Fibroblast of villous mesenchyme (primary cell): ENCODE measurements around the gene ACTR2.

GRCh38 chr2:64998705-64999115, 9.5 kb downstream of the SLC1A4 start:
- CAGE, long polyA plus RNA = no peak

GRCh38 chr2:65078034-65079256, 22.2 kb downstream of the CEP68 start:
- CAGE, long polyA plus RNA = no peak

- CAGE, long polyA plus RNA = no peak
These were observed 32.7 kb downstream of the CEP68 start for GRCh38 chr2:65088851-65089285.

DNA sequence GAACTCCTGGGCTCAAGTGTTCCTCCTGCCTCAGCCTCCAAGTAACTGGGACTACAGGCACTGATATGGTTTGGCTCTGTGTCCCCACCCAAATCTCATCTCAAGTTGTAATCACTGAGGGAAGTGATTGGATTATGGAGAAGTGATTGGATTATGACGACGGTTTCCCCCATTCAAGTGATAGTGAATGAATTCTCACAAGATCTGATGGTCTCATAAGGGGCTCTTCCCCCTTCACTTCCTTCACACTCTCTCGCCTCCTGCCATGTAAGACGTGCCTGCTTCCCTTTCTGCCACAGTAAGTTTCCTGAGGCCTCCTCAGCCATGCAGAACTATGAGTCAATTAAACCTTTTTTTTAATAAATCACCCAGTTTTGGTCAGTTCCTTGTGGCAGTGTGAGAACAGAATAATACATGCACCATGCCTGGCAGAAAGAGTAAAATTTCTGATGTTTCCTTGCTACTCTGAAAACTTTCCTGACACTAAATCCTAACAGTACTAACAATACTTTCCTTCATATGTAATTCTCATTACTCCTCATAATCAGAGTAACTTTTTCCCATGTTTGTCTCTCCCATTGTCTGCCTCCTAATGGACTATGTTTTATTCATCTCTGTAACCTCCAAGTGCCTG, 36.6 kb downstream of the CEP68 start:
- CAGE, long polyA plus RNA = no peak

DNA sequence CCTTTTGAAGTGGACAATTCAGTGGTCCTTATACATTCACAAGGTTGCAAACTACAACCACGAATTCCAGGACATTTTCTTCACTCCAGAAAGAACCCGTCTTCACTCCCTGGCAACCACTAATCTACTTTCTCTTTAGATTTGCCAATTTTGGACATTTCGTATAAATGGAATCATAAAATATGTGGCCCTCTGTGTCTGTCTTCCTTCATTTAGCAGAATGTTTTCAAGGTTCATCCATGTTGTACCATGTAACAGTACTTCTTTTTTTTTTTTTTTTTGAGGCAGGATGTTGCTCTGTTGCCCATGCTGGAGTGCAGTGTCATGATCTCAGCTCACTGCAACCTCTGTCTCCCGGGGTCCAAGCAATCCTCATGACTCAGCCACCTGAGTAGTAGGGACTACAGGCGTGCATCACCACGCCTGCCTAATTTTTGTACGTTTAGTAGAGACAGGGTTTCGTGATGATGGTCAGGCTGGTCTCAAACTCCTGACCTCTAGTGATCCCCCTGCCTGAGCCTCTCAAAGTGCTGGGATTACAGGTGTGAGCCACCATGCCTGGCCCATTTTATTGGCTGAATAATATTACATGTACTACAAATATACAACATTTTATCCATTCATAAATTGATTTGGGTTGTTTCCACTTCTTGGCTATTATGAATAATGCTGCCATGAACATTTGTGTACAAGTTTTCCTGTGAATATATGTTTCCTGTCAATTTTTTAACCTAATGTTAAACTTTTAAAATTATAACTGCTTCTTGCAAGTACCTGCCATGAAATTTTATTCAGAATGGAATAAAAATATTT, 31.1 kb downstream of the RAB1A start:
- CAGE, long polyA plus RNA = no peak

DNA sequence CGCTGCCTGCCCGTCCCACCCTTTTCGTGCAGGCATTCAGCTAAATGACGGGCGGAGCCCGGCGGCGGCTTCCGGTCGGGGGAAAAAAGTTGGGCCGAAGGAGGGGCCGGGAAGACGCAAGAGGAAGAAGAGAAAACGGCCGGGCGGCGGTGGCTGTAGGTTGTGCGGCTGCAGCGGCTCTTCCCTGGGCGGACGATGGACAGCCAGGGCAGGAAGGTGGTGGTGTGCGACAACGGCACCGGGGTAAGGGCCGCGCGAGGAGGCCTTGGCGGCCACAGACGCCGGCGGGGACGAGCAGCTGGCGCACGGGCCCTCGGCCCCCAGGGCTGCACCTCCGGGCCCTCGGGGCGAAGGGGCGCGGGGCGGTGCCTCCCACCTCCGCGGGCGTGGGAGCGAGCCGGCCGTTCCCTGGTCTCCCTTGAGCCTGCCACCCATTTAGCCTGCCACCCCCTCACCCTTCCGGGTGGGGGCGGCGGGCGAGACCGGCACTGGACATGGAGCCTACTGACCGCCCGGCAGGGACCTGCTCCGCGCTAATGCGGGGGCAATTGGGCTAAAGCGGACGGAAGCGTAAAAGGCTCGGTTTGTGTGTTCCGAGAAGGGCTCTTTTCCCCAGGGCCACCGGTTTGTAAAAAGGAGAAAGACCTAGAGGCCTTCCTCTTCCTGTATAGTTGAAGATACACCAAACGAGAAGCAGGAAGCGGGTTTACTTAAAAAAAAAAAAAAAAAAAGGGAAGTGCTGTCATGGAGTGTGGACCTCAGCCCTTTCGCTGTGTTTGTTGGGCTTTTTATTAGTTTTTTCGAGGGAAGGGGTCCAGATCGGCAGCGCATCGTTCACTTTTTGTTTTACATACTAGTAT, at the start of gene ACTR2:
TSS of gene ACTR2 (plus strand) at position 117 of the 860 bp plus-strand sequence.
- CAGE, long polyA plus RNA = start-site peak on the plus strand centred at position 118 of the sequence, 83 bp wide, 960 and 2,085 reads in 2 replicates

DNA sequence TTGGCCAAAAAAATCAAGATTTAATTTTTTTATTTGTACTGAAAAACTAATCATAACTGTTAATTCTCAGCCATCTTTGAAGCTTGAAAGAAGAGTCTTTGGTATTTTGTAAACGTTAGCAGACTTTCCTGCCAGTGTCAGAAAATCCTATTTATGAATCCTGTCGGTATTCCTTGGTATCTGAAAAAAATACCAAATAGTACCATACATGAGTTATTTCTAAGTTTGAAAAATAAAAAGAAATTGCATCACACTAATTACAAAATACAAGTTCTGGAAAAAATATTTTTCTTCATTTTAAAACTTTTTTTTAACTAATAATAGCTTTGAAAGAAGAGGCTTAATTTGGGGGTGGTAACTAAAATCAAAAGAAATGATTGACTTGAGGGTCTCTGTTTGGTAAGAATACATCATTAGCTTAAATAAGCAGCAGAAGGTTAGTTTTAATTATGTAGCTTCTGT, 42.3 kb downstream of the ACTR2 start:
- CAGE, long polyA plus RNA = no peak

GRCh38 chr2:65430235-65430392, 2.3 kb downstream of the SPRED2 start:
- CAGE, long polyA plus RNA = no peak

- CAGE, long polyA plus RNA = no peak
These were observed 798 bp downstream of the SPRED2 start for GRCh38 chr2:65431690-65431912.

DNA sequence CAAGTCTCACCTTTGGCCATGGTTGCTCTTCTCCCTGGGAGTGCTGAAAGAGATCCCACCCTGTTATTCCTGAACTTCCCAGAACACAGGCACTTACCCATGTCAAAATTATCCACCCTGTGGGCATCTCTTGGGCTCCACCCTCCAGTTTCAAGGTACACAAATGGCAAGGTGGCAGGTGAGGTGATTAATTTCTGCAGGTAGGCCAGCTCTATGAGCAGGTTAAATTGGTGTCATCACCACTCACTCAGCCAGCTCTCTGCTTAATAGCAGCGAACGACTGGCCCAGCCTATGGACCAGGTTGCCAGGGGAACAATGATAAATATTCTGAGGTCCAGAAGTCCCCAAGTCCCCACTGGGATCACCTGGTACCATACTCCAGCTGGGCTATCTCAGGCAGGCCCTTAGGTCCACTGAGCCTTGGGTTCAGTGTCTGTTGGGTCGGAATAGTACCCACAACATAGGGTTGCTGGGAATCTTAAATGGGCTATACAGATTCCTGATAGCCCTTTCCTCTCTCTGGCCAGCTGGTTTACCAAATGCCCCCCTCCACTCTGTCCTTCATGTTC, 2.4 kb upstream of the SPRED2 start:
- CAGE, long polyA plus RNA = no peak

GRCh38 chr2:65662537-65663113, 230.2 kb upstream of the SPRED2 start:
- CAGE, long polyA plus RNA = no peak

DNA sequence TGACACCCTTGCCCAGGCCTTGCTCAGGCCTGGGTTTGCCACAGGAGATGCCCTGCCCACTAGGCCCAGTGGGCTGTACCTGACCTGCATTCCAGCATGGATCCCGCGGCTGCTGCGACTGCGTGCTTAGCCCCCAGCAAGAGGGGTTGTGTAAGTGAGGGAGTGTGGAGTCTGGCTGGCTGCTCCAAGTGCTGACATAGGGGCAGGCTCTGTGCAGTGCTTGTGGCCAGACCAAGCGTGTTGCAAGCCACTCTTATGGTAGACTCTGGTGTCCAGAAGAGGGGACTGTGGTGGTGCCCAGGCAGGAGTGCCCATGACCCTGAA, 491.8 kb upstream of the MEIS1 start:
- CAGE, long polyA plus RNA = no peak

DNA sequence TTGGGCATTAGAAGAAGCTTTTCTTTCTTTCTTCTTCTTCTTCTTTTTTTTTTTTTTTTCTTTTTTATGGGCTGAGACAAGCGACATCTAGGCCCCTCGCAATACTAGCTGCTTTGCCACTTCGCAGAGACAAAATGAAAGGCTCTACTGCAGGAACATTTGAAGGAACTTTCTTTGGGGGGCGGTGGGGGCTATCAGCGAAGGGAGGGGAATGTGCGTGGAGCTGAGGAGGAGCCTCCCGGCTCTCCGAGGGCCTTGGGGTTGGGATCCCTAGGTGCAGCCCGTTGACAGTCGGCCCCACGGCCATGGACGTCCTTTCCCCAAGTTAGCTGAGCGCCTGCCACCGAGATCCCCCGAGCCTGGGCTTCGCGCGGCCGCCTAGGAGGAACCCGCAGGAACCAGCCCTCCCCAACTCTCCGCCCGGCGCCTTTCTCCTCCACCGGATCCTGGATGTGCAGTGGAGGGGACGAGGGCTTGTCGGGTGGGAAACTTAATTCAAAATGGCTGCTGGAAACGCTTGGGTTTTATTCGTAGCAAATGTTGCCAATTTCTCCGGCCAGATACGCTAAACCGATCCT, 4.2 kb downstream of the MEIS1 start:
- CAGE, long polyA plus RNA = no peak

DNA sequence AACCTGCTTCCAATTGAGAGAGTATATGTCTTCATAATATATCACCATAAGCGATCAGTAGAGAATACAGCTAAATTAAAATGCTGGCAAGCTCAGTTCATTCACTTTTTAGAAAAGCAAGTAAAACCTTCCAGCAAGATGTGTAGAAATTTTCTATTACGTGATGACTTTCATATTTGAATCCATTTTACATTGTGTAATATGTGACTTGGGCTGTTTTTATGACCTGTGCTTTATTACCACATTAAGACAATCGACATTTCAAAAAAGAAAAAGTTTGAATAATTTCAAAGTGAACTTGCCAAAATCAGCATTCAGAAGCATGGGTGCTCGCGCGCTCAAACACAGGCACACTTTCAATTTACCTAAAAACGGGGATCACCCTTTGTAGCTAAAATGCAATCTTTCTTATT, 253.1 kb downstream of the MEIS1 start:
- CAGE, long polyA plus RNA = no peak

DNA sequence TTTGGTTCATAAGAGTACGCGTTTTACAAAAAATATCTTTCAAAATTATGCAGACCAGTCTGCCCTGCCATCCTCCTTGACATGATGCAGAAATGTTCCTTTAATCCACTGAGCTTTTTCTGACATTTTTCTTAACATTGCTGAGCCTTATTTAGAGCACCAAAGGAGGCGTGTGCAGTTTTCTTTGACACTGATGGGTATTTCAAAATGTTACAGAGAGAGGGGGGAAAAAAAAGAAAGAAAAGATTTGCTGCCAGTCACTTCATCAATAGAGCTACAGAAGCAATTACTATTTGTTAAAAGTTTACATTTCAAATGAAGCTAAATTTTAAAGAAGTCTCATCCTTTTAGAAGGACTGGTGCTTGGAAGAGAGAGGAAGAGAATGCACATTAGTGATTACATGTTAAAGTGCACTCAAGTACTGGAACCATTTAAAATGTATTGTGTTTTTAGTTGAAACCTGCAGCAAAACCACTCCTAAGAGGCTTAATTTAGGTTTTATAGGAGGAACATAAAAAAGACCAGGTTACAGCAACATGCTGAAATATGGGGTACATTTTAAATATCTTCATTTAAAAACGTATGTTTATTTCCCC, 258.2 kb downstream of the MEIS1 start:
- CAGE, long polyA plus RNA = no peak

DNA sequence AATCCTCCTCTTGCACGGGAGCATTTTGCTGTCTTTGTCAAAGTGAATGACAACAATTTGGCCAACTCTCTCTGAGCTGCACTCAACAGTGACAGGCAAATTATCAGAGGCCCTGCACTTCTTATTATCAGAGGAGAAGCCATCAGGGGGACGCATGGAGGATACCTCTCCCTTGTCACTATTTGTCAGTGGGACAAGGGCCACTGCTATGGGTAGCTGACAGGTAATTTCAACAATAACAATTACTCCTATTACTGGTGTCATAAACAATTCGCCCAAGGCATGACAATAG, 260.4 kb downstream of the MEIS1 start:
- CAGE, long polyA plus RNA = no peak

DNA sequence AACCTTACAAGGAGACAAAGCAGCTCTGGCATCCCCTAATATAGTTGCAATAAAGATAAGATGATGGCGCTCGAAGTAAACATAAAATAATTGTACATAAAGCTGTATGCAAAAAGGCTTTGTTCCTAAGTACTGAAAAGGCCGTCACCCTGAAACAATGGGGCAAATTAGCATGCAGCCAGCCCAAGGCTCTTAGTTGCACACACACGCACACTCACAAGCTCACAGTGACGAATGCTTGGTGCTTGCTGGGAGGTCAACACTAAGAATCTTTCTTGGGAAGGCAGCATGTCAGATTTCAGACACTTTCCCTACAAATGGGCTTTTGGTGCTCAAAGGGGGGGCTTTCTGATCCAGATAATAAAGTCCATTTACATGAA, 370.2 kb downstream of the MEIS1 start:
- CAGE, long polyA plus RNA = no peak

- CAGE, long polyA plus RNA = no peak
These were observed 405.0 kb downstream of the MEIS1 start for GRCh38 chr2:66839712-66840546.

GRCh38 chr2:68150916-68151487, 6.3 kb downstream of the DNAAF10 start:
- CAGE, long polyA plus RNA = no peak

DNA sequence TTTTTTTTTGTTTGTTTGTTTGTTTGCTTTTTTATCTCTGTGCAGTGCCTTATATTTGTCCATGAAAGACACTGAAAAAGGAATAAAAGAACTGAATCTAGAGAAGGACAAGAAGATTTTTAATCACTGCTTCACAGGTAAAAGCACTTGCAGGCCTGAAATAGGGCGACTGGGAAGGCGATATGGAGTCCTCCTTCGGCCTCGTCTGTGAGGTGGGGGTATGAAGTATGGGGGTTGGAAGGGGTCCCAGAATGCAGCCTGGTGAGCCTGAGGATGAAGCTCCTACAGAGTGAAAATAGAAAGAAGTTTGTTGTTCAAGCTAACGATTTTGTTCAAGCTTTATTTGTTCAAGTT, 17.4 kb downstream of the PLEK start:
- CAGE, long polyA plus RNA = no peak